Neural cell (in vitro differentiated cells): ENCODE results near the genes TEKTIP1 and TMIGD2.

DNA sequence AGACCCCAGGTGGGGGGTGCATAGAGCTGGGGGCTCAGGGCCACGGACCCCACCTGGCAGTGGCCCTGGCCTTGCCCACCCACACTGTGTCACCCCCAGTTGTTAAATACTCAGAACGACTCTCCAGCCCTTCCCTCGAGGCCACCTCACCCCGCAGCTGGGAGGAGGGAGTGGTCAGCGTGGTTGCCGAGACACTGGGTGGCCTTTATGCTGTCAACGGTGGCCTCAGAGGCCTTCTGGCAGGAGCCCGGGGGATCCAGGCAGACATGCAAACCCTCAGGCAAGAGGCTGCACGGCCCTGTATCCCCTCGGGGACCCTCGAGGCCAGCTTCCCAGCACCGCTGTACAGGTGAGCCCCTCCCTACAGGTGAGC is at the start of gene TEKTIP1:
Gene TEKTIP1 (plus strand): TSS at position 263 of the 373 bp plus-strand sequence.
- RAMPAGE, long total RNA = no peak

GRCh38 chr19:3545412-3546681 is 6.9 kb downstream of the TEKTIP1 start:
- RAMPAGE, long total RNA = no peak

DNA sequence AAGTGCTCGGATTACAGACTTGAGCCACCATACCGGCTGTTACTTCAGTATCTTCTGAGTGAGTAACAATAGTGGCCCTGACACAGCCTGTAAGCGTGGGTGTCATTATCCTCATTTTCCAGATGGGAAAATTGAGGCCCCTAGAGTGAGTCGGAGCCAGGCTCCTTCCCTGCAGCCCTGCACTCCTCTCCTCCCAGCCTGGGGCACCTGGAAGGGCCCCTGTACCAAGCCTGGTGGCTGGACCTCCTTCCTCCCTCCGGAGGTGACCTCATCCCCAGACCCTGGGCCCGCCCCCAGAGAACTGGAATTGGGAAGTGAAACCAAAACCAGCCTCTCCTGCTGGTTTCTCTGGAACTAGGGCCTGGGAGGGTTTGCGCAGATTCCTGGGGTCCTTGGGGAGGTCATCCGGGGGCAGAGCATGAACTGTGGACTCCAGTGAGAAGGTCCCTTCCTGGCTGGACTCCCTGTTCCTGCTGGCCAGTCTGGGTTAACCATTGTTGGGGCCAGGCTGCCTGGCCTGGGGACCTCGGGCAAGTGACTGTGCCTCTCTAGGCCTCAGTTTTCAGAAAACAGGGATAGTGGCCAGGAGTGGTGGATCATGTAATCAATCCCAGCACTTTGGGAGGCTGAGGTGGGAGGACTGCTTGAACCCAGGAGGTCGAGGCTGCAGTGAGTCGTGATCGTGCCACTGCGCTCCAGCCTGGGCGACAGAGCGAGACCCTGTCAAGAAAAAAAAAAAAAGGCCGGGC is 4.5 kb downstream of the MFSD12 start:
- RAMPAGE, long total RNA = no peak

GRCh38 chr19:3688267-3689150 is 11.8 kb downstream of the PIP5K1C start:
- RAMPAGE, long total RNA = no peak

DNA sequence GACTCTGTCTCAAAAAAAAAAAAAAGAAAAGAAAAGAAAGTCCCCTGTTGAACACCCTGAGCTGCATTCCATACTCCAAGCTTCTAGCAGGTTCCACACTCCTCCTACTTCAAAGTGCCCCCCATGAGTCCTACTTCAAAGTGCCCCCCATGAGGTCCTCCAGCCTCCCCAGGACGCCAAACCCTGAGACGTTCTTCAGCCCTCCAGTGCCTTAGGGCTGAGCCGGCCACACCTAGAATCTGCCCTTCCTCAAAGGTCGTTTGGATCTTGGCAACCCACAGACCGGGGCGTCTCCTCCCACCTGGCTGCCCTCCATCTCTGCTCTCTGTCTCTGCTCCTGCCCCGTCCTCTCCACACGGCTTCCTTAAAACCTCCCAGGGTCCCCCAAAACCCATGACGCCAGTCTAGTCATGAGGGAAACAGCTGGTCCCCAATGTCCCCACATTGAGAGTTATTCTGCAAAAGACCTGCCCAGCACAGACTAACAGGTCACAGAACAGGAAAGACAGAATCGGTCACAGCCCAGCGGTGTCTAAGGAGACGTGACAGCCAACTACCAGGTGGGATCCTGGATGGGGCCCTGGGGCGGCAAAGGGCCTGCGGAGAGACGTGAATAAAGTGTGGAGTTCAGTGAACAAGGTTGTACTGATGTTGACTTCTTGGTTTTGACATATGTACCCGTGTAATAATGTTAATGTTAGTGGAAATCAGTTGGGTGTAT is 4.9 kb downstream of the TJP3 start:
- RAMPAGE, long total RNA = no peak

GRCh38 chr19:3789162-3789531 is 3.0 kb upstream of the MATK start:
- RAMPAGE, long total RNA = no peak

GRCh38 chr19:3810181-3810788 is 24.1 kb upstream of the MATK start:
- RAMPAGE, long total RNA = no peak

- RAMPAGE, long total RNA = no peak
Observed at GRCh38 chr19:4032816-4033300, 25.3 kb downstream of the PIAS4 start.

- RAMPAGE, long total RNA = no peak
Observed at GRCh38 chr19:4043286-4043991, 23.3 kb downstream of the ZBTB7A start.

DNA sequence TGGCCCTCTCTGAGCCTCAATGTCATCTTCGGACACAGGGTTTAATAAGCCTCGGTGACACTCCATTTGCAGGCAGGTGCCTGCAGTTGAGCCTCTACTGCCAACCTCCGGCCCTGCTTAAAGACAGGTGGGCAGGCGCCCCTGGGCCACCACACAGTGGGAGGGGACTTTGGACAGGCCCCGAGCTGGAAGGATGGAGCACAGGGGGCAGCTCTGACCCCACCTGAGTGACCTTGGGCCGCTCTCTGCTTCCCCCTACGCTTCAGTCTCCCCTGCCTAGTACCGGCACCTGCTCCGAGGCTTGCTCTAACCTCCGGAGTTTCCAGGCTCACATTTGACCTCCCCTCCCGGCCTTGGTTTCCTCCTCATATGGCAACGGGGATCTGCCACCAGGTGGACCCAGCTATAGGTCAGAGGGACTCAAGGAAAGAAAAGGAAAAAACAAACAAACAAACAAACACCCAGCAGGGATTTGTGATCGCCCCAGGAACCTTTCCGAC is 3.1 kb downstream of the ZBTB7A start:
- RAMPAGE, long total RNA = no peak

GRCh38 chr19:4098996-4099553 is 24.8 kb downstream of the MAP2K2 start:
- RAMPAGE, long total RNA = no peak

- RAMPAGE, long total RNA = no peak
Observed at GRCh38 chr19:4140383-4140714, 13.1 kb upstream of the CREB3L3 start.

DNA sequence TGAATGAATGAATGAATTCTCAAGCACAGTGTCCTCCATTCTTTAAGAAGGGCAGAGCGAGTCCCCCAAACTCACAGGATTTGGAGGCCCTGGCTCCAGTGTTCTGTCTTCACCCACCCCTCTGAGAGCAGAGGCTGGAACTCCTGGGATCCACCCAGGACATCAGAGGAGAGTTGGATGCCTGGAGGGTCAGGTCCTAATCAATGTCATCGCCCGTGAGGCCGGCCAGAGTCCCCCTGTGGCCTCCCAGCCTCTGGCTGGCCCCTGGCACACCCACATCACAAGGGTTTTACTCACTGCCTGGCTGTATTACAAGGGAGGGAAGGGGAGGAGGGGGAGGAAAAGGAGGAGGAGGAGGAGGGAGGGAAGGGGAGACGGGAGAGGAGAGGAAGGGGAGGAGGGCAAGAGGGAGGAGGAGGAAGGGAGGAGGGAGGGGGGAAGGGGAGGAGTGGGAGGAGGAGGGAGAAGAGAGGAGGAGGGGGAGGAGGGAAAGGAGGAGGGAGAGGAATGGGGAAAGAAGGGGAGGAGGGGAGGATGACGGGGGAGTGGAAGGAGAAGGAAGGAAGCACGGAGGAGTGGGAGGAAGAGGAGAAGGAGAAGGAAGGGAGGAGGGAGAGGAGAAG is 8.5 kb upstream of the CREB3L3 start:
- RAMPAGE, long total RNA = no peak

- RAMPAGE, long total RNA = no peak
Observed at GRCh38 chr19:4267350-4268048, 11.6 kb upstream of the SHD start.

- RAMPAGE, long total RNA = no peak
Observed at GRCh38 chr19:4284180-4285051, 5.3 kb downstream of the SHD start.

GRCh38 chr19:4302201-4302560 is at the start of gene TMIGD2:
TMIGD2 (minus strand) TSS chr19:4302389.
- RAMPAGE, long total RNA = no peak

DNA sequence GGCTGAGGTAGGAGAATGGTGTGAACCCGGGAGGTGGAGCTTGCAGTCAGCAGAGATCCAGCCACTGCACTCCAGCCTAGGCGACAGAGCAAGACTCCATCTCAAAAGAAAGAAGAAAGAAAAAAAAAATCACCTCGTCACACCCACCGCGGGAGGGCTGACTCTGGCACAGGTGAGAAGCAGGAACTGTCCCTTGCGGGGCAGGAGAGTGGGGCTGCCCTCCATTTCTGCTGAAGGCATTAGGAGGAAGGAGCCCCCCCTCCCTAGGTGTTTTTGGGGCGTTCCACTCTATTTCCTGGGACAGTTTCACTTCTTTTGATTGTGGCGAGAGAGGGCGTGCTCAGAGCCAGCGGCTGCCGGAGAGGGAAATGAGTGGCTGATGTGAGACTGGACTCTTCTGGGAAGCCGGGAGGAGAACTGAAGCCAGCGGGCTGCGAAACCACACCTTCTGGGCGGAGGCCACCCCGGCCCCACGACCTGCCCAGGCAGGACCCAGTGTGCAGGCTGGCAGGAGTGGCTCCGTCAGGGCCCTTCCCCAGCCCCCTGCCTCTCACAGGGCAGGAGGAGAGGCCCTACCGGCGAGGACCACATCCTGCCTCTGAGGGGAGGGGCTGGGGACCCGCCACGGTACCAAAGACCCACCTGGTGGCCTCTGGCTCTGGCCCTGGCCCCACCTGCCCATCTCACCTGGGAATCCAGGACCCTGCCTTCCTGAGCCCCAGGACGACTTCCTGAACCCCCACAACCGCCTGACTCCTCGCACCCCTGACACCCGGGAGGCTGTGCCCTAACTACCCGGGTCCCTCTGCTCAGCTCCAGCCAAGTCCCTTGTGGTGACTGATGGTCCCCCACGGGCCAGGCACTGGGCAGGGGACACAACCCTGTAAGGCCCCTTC is 25.9 kb downstream of the MPND start:
- RAMPAGE, long total RNA = no peak

GRCh38 chr19:4385144-4385743 is 15.1 kb downstream of the SH3GL1 start:
- RAMPAGE, long total RNA = no peak

DNA sequence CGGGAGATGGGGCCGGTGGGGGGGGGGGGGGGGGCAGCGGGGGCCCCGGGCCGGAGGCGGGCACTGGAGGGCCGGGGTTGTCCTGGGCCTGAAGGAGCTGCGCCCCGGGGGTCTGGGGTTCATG is 199 bp downstream of the HDGFL2 start:
- RAMPAGE, long total RNA = no peak

DNA sequence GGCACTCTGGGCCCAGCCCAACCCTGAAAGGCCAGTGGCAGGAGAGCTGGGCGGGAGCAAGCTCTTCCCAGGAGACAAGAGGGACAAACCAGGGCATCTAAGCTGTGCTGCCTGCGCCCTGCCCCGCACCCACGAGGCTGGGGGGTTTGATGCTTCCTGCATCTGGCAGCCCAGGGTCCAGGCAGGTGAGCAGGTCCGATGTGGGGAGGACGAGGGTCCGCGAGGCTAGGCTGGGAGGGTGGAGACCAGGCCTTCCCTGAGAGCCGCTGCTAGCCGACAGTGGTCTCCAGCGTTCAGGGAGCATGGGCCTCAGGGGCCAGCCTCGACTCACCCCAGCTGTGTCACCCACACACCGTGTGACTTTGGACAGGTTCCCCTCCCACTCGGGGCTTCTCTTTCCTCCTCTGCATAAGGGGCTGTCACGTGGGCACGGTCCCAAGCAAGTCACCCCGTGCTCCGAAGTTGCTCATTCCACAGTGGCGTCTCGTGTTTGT is 15.9 kb downstream of the PLIN4 start:
- RAMPAGE, long total RNA = no peak